Trachea (tissue), 1 donor: ENCODE measurements around a stretch of chr16.

DNA sequence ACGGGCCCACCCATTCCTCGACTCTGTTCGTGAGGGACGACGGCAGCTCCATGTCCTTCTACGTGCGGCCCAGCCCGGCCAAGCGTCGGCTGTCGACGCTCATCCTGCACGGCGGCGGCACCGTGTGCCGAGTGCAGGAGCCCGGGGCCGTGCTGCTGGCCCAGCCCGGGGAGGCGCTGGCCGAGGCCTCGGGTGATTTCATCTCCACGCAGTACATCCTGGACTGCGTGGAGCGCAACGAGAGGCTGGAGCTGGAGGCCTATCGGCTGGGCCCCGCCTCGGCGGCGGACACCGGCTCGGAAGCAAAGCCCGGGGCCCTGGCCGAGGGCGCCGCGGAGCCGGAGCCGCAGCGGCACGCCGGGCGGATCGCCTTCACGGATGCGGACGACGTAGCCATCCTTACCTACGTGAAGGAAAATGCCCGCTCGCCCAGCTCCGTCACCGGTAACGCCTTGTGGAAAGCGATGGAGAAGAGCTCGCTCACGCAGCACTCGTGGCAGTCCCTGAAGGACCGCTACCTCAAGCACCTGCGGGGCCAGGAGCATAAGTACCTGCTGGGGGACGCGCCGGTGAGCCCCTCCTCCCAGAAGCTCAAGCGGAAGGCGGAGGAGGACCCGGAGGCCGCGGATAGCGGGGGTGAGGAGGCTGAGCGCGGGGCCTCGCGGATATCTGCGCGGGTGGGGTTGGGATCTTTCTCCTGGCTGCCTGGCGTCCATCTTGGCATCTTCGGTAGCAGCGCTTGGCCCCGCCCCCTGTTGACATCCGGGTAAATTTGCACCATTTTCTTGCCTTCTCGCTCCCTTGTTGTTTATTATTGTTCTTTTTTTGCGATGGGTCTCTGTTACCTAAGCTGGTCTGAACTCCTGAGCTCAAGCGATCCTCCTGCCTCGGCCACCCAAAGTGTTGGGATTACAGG is 602 bp downstream of the TERF2IP start:
- PRO-cap, result bidirectional peak, plus-strand start at position 821 of the sequence, minus-strand start at position 731 of the sequence

- PRO-cap, result no peak
These were observed 6.5 kb downstream of the TERF2IP start for GRCh38 chr16:75653814-75654783.

GRCh38 chr16:75655781-75656937 is 8.6 kb downstream of the TERF2IP start:
- PRO-cap, result no peak

GRCh38 chr16:77663686-77664045 is 58.6 kb upstream of the NUDT7 start:
- PRO-cap, result no peak

- PRO-cap, result bidirectional peak, plus-strand start at chr16:77722519, minus-strand start at chr16:77722364
These were observed 208 bp upstream of the NUDT7 start for GRCh38 chr16:77722163-77722449.

DNA sequence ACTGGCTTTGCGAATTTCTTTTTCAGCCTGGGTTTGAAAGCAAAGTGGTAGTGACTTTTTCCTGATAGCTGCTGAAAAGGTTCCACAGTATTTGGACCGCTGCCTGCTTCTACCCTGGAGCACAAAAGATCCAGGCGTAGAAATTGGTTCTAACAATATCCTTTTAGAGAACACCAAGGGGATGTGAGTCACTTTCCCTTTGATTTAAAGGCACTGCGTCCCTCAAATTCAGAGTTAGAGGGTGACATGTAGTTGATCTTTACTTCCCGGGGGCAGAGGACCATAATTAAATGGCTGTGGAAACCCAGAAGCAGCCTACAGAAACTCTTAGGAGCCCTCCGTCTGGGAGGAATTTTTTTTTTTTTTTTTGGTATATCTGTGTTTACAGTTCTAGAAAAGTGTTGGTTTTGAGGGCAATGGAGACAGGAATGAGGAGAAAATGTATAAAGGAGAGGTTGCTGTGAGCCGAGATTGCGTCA is 218.5 kb downstream of the WWOX start:
- PRO-cap, result no peak

GRCh38 chr16:78461110-78461831 is 361.8 kb downstream of the WWOX start:
- PRO-cap, result no peak

GRCh38 chr16:78517472-78517819 is 418.0 kb downstream of the WWOX start:
- PRO-cap, result no peak

DNA sequence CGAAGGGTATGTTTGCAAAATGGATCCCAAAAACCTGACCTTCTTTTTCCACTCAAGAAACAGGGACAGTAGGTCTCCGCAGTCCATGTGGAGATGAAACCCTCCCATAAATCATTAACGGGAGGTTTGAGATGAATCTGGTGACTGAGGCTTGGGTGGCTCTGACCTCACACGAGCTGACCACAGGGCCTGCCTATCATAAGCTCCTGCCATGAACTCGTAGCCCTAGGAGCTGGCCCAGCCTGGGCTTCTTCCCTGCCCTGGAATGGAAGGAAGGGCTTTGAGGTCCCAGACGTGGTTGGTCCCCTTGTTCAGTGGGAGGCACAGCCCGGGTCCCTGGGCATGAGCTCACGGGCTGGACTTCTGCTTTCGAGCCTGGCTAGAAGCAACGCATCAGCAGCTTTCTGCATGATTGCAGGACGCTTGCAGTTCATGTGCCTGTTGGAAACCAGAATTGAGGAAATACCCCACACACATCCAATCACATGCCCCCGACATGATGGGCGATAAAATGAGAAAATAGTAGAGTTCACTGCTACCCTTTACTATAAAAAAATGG is 293.4 kb downstream of the MAF start:
- PRO-cap, result no peak

GRCh38 chr16:79380932-79381376 is 219.6 kb downstream of the MAF start:
- PRO-cap, result no peak

- PRO-cap, result no peak
These were observed 91.4 kb downstream of the MAF start for GRCh38 chr16:79508886-79509717.

GRCh38 chr16:79589360-79589752 is 11.2 kb downstream of the MAF start:
- PRO-cap, result no peak

GRCh38 chr16:79595194-79595633 is 5.3 kb downstream of the MAF start:
- PRO-cap, result no peak

DNA sequence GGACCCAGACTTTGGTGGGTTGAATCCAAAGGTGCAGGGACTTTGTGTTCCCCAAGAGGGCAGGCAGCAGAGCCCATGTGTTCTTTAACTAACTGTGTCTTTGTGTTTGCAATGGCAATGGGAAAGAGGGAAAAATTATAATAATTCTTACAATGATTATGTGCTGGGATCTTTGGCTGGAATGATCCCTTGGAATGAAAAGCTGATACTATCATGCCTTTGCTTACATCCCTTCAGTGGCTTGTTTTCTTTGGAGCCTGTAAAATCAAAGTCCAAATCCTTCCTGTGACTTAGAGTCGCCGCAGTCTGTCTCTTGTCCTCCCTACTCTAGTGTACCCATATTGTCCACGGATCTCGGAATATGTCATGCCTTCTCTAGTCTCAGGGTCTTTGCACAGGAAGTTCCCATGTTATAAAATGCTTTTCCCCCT is 111.7 kb upstream of the MAF start:
- PRO-cap, result no peak

DNA sequence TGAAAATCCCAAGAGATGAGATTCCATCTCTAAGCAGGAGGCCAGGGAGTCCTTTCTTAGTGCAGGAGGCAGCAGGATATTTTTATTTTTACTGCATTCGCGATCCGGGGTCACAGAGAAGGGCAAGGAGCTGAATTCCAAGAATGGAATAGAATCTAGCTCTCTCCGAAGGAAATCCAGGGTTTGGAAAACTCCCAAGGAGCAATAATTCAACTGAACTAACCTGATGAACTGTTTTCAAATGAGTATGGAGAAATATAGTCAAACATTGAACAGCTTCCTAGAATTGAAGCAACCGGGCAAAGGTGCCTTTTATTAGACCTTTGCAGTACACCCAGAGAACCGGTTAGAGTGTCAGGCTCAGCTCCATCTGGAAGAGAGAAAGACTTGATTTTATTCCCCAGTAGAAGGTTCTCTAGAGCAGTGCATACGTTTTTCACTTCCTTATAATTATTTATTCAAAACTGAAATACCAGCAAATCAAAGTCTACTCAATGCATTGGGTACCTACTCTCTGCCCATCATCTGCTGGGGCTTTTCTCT is 120.8 kb upstream of the MAF start:
- PRO-cap, result no peak

DNA sequence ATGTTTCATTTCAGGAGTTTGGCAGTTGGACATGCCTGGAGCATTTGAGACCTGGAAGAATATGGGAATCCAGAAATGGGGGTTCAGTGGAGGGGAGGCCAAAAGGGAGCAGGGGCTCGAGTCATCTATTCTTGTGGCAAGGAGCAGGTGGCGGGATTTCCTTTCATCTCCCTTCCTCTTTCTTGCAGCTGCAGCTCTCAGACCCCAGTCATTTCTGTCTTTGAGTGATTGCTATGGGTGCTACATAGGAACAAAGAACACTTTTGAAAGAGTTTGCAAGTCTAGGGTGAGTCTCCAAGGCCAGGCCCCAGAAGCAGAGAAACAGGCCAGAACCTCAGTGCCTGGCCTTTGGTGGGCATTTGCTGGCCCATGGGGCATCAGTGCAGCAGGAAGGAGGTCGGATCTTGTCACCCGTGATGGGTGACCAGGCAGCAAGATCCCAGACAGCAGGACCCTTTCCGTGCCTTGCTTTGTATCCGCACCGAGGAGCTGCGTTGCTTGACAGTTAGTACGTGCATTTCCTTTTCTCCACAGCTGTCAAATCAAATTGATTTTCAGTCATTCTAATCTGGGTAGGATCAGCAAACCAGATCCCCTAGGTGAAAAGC is 244.5 kb upstream of the MAF start:
- PRO-cap, result no peak

DNA sequence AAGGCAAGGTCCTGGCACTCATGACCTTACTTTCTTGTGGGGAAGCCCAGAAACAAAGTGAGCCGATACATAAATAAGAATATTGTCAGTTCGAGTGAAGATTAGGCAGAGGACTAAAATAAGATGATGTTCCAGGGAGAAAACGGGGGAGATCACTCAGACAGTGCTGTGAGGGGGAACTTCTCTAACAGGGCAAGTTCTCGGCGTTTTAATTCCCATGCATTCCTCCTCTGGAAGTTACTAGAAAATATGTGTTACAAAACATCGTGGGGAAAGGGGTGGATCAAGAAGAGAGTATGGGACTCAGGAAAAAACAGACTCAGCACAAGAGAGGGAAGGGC is 463.8 kb upstream of the DYNLRB2 start:
- PRO-cap, result no peak

DNA sequence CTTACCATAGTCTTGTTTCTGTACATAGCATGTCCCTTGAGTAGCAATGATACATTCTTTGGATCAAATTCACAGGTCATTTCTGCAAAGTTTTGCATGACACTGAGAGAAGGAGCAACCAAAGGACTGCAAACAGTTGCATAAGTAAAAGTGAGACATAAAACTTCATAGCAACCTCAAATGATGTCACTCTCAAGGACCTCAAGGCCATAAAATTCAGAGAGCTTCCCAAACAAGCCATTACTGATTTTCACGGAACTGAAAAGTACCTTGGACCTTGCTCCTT is 275.2 kb upstream of the DYNLRB2 start:
- PRO-cap, result no peak

- PRO-cap, result no peak
These were observed 2.6 kb upstream of the CDYL2 start for GRCh38 chr16:80806805-80807535.

DNA sequence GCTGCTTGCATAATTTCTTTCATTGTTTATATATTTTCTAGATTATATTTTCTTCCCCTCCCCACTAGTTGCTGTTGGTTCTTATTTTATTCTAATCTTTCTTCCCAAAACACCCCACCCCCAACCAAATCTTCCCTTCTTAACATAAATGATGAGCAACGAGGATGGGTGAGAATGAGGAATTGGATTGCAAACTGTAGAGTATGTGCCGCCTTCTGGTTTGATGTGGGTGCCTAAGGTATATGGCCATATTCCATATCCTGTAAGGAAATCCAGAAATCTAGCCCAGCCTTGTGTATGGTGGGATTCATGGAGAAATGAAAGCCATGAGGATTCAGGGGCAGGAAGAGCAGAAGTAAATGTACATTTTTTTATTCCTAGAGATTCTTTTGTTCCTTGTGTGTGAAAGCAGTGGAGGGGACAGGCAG is 3.7 kb downstream of the ATMIN start:
- PRO-cap, result no peak